Measurements from ENCODE around the genes ZC3H4 and SAE1.

DNA sequence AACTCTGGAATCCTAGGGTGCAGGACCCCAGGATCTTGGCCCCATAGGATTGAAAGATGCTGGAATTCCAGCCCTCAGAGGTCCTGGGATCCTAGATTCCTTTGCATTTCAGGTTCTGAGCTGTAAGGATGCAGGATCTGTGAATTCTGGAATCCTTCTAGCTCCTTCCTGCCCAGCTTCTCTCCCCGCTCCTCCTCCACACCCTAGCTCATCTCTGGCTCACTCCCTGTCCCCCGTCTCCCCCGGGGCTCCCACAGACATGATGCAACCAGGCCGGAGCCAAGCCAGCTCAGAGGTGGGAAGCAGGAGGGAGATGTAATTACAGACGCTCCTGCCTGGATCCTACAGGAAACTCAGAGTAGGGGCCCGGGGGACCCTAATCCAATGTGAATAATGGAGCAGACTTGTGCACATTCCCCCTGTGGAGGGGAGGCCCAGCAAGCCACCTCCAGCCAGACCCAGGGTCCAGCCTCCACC, 4.5 kb downstream of the GNG8 start:
- PRO-cap: no peak

GRCh38 chr19:46706109-46706596, 10.8 kb downstream of the PRKD2 start:
- PRO-cap: no peak

DNA sequence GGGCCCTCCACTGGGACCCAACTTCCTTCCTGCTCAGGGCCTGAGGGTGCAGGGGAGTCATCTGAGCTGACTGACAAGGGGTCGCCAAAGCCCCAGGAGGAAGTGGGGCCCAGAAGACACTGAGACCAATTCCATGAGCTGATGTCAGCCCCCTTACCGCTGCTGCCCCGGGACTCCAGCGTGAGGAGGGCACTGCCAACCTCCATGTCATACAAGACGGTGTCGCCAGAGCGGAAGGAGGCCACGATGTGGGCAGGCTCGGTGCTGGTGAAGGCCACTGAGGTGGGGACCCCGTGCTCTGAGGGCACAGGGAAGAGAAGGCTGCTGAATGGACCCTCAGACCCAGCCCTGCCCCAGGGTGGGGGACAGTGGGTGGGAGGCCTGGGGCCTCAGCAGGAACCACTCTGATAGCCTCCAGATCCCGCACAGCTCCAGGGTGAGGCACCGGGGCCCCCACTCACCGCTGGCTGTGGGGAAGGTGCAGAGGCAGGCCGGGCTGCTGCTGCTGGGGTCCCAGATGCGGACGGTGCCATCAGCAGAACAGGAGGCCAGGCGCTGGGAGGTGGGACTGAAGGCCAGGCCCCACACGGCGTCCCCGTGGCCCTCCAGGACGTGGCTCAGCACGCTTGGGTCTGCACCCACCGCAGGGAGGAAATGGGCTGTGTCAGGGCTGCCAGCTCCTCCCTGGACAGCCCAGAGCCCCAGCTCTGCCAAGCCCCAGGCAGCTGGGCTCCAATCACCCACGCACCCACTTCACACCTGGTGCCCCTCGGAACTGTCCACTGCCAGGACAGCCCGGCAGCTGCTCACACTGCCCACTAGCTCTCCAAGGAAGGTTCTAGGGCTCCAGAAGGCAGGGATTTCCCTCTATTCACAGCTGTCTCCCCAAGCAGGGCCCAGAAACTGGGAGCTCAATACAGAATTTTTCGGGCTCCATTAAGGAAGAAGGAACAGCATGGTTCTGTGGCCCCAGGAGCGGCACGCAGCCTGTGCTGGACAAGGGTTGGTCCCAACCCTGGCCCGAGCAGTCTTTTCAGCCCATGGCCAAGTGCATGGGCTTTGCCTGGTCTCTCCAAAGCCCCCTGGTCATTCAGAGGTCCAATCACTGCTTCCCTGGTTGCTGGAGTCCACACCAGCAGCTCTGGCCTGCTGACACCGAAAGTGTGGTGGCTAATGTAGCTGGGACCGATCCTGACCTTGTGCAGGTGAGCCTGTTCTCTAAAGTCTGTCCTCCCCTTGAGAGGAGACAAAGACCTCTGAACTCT, 6.2 kb upstream of the PRKD2 start:
- PRO-cap: no peak

DNA sequence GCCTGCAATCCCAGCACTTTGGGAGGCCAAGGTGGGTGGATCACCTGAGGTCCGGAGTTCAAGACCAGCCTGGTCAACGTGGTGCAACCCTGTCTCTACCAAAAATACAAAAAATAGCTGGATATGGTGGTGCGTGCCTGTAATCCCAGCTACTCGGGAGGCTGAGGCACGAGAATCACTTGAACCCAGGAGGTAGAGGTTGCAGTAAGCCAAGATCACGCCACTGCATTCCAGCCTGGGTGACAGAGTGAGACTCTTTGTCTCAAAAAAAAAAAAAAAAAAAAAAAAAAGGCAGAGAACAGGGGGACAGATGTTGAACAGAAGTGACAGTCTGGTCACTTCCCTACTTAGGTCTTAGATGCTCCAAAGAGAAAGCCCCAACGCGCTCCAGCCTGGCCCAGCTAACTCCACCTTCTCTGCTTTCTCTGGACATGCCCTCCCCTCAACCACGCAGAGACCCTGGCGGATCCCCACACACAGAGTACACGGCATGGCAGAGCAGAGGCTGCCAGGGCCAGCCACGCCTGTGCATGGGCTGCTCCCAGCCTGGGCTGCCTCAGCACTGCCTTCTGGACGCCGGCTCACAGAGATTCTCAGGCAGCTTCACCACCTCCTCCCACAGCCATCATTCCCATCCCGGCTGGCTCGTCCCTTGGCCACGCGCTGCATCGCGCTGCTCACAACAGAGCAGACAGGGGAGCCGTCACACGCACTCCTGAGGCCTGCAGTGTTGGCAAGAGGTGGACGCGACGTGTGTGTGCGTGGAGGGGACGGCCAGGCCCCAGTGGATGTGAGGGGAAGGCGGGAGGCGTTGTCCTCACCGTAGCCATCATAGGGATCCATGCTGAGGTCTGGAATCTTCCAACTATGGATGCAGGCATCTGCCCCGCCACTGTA, 7.3 kb upstream of the PRKD2 start:
- PRO-cap: no peak

DNA sequence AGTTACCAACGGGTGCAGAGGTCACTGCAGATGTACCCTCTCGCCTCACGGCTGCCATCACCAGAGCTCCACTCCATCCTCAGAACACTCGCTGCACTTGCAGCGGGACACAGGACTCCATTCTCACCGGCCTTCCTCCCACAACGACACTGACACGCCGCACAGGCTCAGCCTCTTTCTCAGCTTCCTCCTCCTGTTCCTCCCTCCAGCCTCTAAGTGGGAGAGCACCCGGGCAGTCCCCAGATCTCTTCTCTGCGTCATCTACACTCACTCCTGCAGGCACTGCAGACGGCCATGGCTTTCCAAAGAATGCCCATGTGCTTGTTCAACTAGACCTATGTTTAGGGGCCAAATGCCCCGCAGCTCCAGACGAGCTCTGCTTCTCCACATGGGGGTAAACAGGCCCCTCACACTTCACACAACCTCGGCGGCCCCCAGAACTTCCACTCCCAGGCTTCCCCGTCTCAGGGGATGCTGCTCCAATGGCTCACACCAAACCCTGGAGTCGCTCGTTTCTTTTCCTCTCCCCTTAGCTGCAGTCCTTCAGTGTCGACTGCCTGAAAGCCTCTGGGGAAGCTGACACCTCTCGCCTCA, 14.2 kb upstream of the FKRP start:
- PRO-cap: no peak

DNA sequence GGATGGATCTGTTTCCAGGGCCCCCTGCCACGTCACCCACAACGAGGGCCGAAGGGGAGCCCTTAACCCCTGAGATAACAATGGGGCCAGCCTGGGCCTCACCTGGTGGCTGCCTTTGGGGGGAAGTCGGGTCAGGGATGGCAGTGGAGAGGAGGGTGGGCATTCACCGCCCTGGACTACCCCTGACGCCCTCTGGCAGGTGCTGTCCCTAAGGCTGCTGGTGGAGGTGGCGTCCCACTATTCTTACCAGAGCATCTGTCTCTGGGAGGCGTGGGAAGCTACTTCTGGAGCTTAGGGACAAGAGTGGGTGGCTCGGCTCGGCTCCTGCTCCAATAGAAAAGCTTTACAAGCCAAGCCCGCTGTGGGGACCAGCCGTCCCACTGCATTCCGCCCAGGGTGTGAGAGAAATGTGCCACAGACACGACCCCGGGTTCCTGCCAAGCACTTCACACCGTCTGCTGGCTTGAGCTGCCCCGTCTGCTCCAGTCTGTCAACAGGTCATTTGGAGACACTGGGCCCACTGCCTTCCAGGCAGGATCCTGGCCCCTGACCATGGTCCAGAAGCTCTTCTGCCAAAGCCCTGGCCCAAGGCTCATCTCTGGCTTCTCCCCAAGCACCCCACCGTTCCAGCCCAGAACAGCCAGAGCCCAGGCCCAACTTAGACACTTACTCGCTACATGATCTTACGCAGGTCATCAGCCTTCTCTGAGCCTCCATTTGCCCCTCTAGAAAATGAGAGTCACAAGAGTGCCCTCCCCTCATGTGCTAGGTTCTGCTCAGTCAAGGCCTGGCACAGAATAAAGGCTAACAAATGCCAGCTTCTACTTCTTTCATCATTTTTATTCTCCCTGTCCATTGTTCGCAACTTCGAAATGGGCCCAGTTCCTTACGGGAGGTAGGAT, 6.5 kb upstream of the FKRP start:
- PRO-cap: no peak

GRCh38 chr19:46770977-46771280, 17.5 kb downstream of the SLC1A5 start:
- PRO-cap: no peak

- PRO-cap: no peak
Measured at GRCh38 chr19:46859671-46859970, 1.2 kb upstream of the ARHGAP35 start.

DNA sequence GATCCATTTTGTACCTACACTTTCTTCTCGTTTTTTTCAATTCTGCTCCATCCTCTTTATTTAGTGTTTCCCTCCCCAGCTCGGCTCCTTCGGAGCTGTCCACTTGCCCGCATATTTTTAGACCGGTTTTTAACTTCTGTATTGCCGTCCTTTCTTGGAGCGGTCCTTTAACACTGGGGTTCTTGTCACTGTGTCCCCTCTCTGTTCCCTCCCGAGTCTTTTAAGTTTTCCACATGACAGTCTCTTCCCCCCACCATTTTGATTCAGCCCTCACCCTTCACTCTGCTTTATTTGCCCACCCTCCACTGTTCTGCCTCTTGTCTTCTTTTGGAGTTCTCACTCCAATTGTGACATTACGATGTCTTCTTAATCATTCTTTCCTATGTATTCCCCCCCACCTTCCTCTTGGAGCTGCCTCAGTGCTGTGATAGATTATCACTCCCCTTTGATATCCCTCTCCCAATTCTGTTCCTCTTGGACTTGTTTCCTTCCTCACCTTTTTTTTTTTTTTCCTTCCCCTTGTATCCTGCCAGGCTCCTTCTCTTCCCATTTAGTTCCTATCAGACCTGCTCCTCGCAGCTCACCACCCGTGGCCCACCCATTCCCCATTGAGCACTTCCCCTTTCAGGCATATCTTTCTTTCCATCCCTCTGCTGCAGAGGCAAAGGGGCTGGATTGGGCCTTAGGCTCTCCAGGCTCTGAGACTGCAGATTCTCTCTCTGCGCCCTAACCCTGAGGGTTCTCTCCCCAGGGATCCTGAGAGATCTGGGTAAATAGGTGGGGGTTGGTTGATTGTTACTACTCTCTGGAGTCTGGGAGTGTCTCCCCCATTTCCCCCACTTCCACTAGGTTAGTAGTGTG, 2.0 kb downstream of the ARHGAP35 start:
- PRO-cap: no peak

DNA sequence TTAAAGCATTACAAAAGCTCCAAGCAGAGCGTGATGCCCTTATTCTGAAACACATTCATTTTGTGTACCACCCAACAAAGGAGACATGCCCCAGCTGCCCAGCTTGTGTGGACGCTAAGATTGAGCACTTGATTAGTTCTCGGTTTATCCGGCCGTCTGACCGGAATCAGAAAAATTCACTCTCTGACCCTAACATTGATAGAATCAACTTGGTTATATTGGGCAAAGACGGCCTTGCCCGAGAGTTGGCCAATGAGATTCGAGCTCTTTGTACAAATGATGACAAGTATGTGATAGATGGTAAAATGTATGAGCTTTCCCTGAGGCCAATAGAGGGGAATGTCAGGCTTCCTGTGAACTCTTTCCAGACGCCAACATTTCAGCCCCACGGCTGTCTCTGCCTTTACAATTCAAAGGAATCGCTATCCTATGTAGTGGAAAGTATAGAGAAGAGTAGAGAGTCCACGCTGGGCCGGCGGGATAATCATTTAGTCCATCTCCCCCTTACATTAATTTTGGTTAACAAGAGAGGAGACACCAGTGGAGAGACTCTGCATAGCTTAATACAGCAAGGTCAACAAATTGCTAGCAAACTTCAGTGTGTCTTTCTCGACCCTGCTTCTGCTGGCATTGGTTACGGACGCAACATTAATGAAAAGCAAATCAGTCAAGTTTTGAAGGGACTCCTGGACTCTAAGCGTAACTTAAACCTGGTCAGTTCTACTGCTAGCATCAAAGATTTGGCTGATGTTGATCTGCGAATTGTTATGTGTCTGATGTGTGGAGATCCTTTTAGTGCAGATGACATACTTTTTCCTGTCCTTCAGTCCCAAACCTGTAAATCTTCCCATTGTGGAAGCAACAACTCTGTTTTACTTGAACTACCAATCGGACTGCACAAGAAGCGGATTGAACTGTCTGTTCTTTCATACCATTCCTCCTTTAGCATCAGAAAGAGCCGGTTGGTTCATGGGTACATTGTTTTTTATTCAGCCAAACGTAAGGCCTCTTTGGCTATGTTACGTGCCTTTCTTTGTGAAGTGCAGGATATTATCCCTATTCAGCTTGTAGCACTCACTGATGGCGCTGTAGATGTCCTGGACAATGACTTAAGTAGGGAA, 59.8 kb downstream of the ARHGAP35 start:
- PRO-cap: no peak

- PRO-cap: no peak
Measured at GRCh38 chr19:46943687-46943964, 76.0 kb upstream of the NPAS1 start.

- PRO-cap: no peak
Measured at GRCh38 chr19:46954701-46955851, 64.6 kb upstream of the NPAS1 start.

- PRO-cap: no peak
Measured at GRCh38 chr19:46981641-46982181, 37.9 kb upstream of the NPAS1 start.

GRCh38 chr19:47000528-47001188, 19.0 kb upstream of the NPAS1 start:
- PRO-cap: no peak

DNA sequence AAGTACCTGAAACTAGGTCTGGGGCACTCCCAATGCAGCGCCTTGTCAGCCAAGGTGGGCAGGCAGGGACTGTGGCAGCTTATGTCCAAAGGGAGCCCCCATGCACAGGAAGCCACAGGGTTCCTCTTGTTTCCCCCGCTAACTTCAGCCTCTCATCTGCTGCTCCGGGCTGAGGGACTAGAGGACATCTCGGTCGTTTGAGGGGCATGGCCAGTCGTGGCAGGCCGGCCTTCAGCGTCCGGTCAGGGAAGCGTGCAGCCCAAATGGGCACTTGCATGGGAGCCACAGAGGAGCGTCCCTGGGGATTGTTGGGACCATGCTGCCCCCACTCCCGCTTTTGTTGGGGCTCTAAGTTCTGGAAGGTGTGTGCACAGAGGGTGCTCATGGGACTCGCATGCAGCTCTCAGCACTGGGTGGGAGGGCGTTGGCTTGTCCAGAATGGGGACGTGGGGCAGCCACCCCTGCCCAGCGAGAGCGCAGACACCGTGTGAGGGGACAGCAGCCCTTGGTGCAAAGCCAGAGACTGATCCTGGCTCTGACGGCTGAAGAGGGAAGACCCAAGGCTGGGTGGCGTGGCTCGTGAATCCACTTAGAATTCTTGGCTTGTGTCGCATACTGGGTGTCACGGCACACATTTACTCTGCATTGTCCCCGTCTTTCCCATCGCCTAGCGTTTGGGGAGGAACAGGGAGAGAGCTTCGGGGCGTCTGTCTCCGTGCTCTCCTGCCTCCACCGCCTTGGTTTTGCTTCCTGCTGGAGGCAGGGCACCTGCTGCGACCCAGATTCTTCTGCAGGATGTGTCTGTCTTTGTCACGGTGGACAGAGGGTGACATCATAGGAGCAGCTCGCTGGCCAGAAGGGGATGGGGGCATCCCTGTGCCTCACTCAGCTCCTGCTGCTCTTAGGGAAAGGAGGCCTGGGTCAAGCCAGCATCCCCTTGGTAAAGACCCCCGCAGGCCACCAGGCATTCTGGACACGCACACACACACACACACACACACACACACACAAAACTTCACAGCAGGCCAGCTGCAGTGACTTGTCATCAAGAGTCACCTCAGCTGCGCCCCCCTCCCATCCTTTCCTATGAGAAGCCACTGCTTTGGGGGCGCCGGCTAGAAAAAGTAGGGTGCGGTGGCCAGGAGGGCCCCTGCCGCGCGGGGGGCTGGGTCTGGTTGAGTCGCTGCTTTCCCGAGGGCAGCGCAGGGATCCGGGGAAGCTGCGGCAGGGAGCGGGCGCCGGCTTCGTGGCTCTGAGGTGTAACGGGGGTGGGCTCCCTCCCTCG, 16.3 kb upstream of the NPAS1 start:
- PRO-cap: no peak

- PRO-cap: bidirectional peak, plus-strand start at chr19:47113872, minus-strand start at chr19:47113769; bidirectional peak, plus-strand start at chr19:47114203, minus-strand start at chr19:47114149
Measured at GRCh38 chr19:47113653-47114349, at the start of gene ZC3H4. TSS of gene ZC3H4 (minus strand) at chr19:47113776.

GRCh38 chr19:47130459-47131400, at the start of gene SAE1:
TSS of gene SAE1 (plus strand) at chr19:47130835.
- PRO-cap: unidirectional peak, plus-strand start at chr19:47130778; unidirectional peak, plus-strand start at chr19:47130889

- PRO-cap: no peak
Measured at GRCh38 chr19:47145768-47146357, 15.2 kb downstream of the SAE1 start.

- PRO-cap: no peak
Measured at GRCh38 chr19:47158213-47158809, 27.7 kb downstream of the SAE1 start.

- PRO-cap: no peak
Measured at GRCh38 chr19:47228214-47228796, 2.7 kb downstream of the BBC3 start.